Peripheral blood mononuclear cell (primary cell): ENCODE measurements around the genes TGDS and DNAJC3.

DNA sequence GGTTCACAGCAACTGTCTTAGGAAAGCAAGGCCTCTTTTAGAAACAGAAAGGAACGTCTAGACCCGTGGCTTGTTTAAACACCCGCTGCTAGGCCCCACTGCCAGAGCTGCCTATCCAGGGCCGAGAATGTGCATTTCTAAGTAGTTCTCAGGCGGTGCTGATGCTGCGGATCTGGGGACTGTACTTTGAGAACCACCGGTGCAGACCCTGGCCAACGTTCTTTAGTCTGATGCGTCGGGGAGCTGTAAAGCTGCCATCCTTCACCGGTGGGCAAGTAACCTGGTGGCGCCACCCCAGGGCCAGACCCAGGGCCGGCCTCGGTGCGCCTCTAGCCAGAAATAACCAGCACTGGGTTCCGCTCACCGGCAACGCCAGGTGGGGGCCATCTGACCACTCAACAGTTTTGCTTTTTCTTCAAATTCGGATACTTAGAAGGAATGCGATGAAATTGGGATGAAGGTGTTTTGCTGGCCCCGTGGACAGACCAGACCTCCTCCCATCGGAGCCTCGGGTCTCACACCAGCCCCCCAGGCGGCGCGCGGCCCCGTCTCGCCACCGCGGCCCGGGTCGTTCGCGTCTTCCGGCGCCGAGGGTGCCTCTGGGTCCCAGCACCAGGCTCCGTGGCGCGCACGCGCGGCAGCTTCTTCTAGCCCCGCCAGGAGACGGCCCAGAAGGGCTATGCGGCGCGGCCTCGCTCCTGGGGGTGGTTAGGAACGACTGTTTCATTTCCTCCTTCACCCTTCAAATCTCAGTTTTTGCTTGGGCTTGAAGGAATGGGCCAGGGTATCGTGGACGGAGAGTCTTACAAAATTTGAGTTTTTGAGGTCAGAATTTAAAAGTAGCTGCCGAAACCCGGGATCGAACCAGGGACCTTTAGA is 46.9 kb downstream of the TGDS start:
- PRO-cap, 8 experiments, result peak in 8 of 8 experiments; most common plus-strand start position 752 of the sequence (in 7); most common minus-strand start position 586 of the sequence (in 8)

DNA sequence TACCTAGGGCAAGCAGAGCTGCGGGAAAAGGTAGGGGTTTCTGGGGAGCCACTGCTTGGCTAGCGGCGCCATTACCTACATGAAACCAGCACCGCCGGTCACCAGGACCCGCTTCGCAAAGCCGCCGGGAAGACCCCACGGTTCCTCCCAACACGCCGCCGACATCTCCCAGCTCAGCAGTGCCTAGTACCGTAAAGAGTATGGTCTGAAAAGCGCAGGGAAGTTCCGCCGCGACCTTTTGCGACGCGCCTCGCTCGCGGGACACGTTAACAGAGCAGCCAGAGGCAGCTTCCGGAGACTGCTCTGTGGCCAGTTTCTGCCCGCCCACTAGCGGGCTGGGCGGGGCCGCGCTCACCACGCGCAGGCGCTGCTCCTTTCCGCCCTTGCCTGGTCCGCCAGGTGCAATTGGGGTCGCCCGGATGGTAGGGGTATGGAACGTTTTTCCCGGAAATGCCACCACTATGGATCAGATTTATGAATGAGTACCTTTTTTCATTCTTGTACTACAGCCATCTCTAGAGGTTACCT is at the start of gene TGDS:
TSS of gene TGDS (minus strand) at position 181 of the 528 bp plus-strand sequence.
- PRO-cap, 8 experiments, result peak in 8 of 8 experiments; most common plus-strand start position 327 of the sequence (in 1); most common minus-strand start position 181 of the sequence (in 8)

DNA sequence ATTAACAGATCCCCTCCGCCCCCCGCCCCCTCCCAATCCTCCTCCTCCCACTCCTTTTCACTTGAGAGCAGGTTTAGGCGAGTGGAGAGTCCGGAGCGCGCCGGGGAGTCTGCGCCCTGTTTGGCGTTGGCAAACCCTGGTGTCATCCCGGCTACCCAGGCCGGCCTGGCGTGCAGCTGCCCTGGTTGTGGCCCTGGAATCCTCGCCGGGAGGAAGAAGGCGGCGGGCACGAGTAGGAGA is 1.1 kb upstream of the SOX21 start:
- PRO-cap, 8 experiments, result no peak in any of the 8 experiments

DNA sequence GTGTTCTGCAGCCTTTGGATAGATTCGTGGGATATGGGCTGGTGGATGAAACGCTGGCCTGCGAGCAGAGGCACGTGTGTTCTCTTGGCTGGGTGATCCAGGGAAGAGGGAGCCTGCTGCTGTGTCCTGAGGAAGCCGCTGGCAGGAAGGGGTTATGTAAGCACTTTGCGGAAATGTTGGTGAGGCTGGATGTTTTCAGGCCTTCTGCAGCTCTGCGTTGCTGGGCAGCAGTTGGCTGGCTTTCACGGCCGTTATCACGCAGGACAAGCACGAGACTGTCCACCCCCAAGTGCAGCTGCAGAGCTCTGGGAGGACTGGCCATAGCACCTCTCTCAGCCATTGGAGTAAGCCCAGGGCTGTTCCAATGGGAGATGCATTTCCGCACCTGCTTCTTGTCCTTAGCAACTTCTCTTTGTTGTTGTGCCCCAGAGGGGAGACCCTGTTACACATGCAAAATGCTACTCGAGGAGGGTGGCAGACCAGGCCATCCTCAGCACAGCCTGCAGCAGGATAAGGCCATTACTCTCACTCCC is 147.0 kb upstream of the SOX21 start:
- PRO-cap, 8 experiments, result no peak in any of the 8 experiments

DNA sequence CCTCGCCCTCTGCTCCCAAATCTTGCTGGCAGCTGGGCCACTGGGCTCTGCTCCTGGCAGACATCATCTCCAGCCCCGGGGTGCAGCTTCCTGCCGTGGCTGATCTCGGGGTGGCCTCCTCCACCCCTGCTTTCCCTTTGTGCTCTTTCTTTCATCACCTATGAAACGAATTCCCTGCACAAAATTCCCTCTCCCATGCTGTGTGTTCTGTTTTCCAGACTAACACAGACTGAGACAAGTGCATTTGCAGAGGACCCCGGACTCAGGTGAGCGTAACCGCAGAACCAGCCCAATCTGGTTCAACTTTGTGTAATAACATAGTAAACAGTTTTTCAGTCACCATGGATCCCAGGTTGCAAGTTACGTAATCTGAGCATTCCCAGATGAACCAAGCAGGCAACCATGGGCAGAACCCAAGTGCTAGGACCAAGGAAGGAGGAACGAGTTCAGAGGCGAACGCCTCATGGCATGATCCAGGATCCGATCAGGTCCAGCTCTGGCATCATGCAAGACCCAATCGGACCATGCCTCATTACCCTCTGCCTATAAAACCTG is 107.8 kb downstream of the ABCC4 start:
- PRO-cap, 8 experiments, result no peak in any of the 8 experiments

GRCh38 chr13:95584516-95585146 is 32.1 kb downstream of the CLDN10 start:
- PRO-cap, 8 experiments, result no peak in any of the 8 experiments

- PRO-cap, 8 experiments, result no peak in any of the 8 experiments
Measured at GRCh38 chr13:95605187-95605871, 39.2 kb downstream of the DZIP1 start.

DNA sequence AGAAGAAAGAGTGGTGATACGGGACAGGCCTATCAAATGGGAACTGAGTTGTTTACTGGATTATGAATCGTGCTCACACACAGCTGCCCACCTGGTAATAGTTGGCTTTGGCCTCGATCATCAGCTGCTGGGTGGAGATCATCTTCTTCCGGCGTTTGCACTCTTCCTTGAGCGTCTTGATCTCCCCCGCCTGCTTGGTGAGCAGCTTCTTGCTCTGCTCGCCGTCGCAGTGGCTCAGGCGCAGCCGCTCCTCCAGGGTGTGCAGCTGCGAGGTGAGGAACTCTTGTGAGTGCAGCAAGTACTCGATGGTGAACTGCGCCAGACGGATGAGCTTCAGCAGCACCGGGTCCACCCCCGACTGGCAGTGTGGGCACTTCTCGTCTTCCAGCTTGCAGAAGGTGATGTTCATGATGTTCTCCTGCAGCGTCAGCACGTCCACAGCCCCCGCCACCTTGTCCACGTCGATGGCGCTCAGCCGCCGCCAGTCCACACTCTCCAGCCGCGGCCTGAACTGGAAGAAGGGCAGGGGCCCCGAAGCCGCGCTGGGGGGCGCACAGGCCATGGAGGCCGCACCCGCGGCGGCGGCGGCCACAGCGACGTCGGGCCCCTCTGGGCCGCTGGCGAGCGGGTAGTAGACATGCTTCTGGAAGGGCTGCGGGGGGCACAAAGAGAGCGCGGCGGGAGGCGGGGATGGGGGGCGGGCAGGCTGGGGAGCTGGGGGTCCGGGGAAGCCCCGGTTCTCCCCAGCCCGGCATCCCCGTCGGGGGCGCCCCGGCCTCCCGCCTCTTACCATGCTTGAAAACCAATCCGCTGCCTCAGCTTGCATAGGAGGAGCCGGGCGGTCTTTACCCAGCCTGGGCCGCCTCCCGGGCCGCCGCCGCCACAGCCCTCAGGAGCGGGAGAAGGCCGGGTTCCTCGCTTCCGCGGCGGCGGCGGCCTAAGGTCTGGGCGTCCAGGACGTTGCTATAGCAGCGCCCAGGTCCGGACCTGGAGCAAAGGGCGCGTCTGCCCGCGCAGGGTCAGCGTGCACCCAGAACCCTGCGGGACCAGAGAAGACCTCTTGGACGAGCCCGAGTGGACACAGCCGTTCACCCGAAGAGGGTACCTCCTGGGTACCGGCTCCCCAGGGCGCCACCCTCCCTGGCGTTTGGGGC is 2.9 kb downstream of the DZIP1 start:
- PRO-cap, 8 experiments, result no peak in any of the 8 experiments

DNA sequence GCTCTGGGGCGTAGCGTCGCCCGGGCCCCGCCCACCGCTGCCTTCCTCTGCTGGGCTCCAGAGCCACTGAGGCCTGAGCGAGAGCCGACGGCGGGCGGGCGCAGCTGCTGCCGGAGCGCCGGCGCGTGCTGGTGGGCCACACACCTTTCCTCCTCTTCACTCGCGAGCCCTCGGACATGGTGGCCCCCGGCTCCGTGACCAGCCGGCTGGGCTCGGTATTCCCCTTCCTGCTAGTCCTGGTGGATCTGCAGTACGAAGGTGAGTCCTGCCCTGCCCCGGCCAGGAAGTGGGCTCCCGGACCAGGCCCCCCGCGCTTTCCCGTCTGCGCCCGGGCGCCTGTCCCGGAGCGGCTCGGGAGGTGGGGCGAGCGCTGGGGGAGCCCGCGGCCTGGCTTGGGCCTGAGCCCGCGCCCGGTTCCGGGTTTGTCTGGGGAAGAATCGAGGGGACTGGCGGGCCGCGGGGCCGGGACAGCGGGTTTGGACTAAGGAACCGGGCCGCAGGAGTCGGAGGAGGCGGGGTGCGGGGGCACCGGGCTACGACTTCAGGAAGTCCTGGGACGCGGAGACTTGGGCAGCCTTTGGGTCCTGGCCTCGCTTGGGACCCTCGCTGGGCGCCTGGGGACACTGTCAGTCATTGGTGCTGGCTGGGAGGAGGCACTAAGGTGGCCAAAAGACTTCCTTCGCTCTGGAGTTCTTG is at the start of gene DNAJC3:
TSS of gene DNAJC3 (plus strand) at position 60 of the 696 bp plus-strand sequence.
- PRO-cap, 8 experiments, result peak in 8 of 8 experiments; most common plus-strand start position 76 of the sequence (in 7); most common minus-strand start position 448 of the sequence (in 2)

- PRO-cap, 8 experiments, result no peak in any of the 8 experiments
Measured at GRCh38 chr13:97141531-97142138, 80.5 kb upstream of the MBNL2 start.

DNA sequence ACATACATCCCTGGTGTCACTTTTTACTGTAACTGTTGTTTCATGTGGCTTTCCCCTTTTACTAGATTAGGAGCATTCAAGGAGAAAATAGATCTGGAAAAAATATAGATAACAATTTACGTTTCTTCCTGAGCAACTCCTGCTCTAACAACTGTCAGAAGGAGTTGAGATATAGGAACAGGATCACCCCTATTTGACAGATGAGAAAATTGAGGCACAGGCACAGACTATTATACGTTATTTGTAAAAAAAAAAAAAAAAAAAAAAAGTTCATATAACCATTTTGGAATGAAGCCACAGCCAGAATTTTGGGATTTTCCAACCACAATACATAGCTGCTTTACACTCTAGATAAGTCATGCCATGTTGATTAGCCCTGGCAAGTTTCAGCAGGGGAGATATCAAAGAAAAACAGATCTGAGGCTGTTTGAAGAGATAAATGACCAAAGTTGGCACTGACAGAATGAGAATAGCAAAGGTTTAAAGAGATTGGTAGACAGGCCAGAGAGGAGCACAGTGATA is 105.2 kb downstream of the MBNL2 start:
- PRO-cap, 8 experiments, result no peak in any of the 8 experiments

- PRO-cap, 8 experiments, result no peak in any of the 8 experiments
Measured at GRCh38 chr13:97367457-97368021, 66.4 kb upstream of the RAP2A start.

DNA sequence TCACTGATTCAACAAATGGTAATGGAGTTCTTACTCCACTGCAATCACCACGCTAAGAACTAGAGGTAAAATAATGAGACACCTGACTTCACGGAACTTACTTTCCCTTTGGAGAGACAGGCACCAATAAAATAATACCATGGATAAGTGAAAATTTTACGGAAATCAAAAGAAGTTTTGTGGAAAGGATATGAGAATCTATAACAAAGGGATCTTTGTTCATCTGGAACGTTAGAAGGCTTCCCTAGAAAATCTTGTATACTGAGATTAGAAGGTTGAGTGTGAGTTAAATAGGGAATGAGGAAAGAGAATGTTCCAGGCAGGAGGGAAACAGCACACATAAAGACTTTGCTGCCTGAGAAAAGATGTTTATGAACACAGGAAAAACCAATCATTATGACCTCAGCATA is 19.6 kb upstream of the RAP2A start:
- PRO-cap, 8 experiments, result no peak in any of the 8 experiments

GRCh38 chr13:97976332-97976412 is 22.7 kb downstream of the IPO5 start:
- PRO-cap, 8 experiments, result peak in 8 of 8 experiments; most common minus-strand start chr13:97976390 (in 7)

DNA sequence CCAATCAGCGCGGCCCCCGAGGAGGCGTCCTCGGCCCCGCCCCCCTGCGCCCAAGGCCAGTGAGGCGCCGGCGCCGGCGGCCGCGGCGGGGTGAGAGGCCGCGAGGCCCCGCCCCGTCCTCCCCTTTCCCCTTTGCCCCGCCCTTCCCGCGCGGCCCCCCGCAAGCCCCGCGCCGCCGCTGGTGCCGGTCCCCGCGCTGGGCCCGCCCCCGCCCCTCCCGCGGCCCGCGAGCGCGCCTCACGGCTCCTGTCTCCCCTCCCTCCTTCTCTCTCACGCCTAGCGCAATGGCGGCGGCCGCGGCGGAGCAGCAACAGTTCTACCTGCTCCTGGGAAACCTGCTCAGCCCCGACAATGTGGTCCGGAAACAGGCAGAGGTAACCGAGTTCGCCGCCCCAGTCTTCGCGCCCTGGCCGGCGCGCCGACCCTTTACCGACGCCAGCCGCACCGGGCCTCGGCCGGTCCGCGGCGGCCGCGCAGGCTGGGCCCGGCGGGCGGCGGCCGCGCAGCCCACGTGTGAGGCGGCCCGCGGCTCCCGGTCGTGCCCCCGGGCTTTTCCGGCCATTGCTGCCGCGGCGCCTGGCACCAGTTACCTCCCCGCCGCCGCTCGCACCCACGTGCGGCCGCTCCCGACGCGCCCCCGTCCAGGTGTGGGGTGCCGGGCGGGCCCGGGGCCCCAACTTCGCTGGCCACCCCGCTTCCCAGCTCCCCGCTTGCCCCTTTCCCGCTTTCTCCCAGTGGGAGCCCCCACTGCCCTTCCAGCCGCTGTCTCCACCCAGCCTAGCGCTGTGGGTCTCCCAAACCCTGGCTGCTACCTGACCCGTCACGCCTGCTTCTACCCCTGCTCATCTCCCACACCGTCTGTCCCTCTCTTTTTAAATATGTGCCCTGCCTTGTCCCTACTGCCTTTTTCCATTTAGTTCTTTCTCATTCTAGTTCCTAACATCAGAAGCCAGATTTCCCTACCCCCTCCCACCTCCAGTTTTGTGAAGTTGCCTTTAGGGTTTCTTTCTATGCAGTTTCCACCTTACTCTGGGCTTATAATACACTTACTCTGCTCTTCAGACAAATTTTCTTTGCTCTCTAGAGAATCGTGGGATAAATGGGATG is 23.3 kb downstream of the IPO5 start:
- PRO-cap, 8 experiments, result peak in 8 of 8 experiments; most common plus-strand start position 59 of the sequence (in 6); most common minus-strand start position 537 of the sequence (in 1)

- PRO-cap, 8 experiments, result no peak in any of the 8 experiments
Measured at GRCh38 chr13:98200089-98200782, 23.2 kb upstream of the RNF113B start.

DNA sequence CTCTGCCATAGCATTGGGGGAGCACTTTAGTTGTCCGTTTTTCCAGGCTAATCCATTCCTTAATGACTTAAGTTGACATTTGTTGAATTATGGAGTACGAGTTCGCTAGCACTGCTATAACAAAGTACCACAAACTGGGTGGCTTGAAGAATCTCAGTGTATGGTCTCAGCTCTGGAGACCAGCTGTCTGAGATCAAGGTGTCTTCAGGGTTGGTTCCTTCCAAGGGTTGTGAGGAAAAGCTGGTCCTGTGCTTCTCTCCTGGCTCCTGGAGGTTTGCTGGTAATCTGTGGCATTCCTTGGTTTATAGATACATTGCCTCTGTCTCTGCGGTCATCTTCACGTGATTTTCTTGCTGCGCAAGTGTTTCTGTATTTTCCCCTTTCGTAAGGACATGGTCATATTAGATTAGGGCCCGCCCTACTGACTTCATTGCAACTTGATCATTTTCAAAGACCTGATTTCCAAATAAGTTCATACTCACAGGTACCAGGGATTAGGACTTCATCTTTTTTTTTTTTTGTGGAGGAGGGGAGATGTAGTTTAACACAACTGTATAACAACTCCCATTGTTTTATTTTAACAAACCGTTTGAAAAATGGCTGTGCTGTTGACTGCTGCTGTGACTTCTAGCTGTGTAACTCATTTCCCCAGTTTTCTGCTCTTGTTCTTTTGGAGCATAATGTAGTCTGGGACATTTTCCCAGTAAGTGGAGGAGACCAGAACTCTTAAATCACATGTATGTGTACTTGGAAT is 49.1 kb upstream of the RNF113B start:
- PRO-cap, 8 experiments, result no peak in any of the 8 experiments

DNA sequence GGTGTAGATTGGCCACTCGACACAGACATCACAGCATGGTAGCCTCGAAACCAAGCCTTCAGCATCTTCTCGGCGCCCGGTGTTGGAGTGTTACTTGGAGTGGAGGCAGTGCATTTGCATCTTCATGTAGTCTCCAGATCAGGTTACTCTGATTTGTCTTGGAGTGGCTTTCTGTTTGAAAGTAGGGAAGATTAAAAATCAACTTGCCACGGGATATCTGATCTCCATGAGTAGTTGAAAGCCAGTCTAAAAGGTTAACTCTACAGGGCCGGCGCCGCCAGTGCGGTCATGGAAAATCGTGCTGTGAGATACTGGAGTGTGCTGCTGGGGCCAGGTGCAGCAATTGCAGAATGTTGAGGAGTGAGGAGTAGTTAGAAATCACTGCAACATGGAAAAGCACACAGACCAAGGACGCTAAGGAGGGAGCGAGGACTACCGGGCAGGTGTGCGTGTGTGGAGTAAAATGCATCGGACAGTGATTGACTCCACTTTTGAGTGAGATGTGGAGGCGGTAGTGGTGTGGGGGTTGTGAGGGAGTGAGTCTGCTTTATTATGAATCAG is 175.0 kb downstream of the STK24 start:
- PRO-cap, 8 experiments, result no peak in any of the 8 experiments

DNA sequence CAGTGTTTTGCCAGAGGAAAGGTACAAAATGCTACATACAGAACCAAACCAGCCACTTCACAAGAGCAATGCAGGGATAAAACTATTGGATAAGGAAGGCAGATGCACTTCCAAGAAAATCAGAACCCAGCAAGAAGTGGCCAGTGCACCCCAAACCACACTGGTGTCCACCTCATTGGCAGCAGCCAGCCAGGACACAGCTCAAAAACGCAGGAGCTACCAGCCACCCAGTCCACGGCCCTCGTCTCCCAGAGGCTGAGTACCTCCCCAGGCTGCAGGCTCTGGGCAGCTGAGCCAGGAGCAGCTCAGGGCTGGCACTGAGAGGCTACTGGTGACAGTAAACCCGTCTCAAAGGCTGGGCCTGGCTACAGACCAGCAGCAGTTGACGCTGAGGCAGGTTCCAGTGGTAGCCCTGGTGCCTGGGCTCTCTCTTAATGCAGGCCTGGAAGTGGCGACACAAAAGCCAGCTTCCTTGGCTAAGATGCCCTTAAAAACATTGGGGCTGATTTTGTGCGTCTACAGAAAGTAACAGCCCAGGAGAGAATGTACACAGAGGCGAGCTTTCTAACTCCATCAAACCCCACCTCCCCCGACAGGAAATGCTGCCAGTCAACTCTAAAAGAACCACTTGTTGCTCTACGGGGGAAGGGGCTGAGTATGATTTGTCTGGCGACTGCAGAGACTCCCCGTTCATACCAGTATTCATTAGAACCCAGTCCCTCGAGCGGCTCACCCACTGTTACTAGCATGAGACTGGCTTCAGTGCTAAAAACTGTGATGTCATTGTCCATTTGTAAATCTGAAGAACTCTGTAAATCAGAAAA is 126.3 kb downstream of the STK24 start:
- PRO-cap, 8 experiments, result no peak in any of the 8 experiments

DNA sequence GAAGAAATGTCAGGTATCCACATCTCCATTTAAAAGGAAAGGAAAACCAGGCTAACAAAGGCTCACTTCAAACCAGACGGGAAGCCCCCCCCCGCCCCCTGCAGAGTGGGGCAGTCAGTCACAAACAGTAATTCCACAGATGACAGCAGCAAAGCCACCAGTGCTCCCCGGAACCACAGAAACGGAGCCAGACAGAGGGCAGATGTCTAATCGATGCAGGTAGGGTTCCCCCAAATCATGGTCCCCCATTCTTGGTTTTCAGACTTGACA is 100.8 kb downstream of the STK24 start:
- PRO-cap, 8 experiments, result peak in 1 of 8 experiments; most common plus-strand start position 178 of the sequence (in 1); most common minus-strand start position 203 of the sequence (in 1)